Left colon (tissue), 1 donor: ENCODE results near the gene SEPHS1.

DNA sequence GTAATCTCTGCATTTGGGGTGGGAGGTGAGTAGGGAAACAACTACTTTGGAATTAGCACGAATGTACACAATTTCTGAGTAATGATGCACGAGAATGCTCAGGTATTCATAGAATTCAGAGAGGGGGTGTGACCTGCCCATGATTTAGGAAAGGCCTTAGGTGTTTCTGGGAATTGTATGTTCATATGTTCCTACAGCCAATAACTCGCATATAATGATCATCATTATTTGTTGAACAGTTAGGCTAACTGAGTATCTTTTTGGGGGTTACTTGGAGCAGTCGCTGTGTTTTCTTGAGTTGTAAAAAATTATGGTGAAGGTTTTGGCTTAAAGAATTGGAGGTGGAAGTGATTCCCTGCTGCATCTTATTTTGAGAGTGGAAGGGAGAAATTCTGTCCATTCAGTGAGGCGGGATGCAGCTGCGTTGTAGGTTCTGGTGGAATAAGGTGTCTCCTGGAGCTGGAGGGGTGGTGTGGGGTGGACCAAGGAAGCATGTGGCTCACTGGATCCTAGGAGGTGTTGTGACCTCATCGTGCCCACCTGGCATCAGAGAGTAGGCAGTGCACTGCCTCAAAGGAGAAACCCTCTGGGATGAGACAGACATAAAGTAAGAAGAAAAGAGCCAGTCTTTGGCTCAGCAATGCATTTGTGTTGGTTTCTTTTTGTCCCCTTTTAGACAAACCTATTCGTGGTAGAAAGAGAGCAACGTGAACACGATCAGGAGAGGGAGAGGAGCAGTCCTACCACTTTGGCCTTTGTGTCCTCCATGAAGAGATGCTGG lies 249.8 kb downstream of the CAMK1D start:
- PRO-cap, result no peak

DNA sequence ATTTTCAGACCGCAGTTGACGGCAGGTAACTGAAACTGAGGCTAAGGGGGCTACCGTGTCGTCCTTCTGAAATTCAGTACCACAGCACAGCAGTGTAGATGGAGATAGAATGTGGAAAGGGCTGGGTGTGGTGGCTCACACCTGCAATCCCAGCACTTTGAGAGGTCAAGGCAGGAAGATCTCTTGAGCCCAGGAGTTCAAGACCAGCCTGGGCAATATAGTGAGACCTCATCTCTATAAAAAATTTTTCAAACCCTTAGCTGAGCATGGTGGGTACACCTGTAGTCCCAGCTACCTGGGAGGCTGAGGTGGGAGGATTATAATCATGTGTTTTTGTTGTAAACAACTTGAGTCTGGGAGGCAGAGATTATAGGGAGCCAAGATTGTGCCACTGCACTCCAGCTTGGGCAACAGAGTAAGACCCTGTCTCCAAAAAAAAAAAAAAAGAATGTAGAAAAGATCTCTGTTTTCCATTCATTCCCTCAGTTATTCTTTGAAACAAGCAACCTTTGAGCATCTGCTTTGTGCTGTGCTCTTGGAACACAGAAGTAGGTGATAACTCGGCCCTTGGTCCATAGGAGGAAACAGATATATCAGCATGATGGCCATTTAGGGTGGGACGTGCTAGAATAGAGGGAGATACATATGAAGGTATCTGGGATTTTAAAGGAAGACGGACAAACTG lies 295.1 kb downstream of the CCDC3 start:
- PRO-cap, result no peak

DNA sequence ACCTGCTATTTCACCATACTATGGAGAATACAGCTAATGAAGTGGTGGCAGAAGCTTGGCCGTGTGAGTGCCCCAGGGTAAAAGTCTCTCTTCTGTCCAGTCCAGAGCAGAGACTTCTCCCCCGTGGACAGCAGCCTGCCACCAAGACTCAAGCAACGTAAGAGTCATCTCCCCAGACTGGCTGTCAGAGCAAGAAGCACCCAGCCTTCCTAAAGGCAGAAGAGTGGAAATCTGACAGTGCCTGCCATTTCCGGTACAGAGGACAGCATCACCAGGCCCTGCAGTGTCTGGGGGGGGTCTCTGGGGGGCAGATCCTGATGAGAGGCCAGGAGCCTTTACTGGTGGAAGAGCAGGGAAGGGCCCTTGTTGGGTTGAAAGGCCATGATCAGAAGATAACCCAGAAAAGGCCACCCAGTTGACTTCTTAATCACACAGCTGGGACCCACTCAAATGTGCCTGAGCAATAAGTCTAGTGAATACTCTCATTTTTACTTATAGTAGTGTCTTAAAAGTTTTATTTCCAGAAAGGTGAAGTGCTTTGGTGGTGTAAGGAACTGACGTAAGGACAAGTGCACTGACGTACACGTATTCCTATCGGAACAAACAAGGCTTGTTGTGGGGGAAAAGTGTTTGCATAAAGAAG lies 104.6 kb downstream of the CCDC3 start:
- PRO-cap, result no peak

GRCh38 chr10:13317339-13318069 lies 17.6 kb upstream of the PHYH start:
- PRO-cap, result no peak

DNA sequence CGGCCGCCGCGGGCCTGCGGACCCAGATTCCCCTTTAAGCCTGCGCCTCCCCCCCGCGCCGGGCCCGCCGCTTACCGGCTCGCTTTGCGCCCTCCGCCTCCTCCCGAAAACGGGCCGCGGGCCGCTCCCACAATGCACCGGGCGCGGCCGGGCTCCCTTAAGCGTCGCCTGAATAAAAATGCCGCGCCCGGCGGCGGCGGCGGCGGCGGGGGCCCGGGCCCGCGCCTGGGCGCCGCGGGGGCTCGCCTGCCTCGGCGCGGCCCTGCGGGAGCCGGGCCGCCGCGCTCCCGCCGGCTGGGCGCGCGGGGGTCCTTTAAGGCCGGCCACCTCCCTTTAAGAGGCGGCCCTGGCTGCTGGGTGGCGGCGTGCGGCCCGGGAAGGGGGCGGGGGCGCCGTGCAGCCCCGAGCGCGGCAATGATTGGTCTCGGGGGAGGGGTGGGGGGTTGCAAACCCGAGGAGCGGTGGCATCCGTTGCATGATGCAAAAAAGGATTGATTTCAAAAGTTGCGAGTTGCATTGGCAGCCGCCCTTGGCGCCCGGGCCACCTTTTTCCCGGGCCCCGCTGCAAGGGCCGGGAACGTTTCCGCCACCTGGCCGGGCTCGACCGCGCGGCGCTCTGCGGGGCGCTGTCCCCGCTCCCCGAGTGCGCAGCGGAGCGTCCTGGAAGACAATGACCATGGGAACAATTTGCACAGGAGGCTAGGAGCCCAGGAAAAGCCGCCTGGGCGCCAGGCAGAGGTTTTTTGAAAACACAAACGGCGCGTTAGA lies at the start of gene SEPHS1:
Gene SEPHS1 (minus strand): TSS at position 369 of the 768 bp plus-strand sequence.
- PRO-cap, result bidirectional peak, plus-strand start at position 432 of the sequence, minus-strand start at position 63 of the sequence

GRCh38 chr10:13390561-13391103 lies 42.5 kb upstream of the SEPHS1 start:
- PRO-cap, result no peak

GRCh38 chr10:13409690-13410367 lies 61.7 kb upstream of the SEPHS1 start:
- PRO-cap, result no peak

- PRO-cap, result no peak
These were observed 73.1 kb downstream of the PRPF18 start for GRCh38 chr10:13659840-13660324.

- PRO-cap, result no peak
These were observed 97.7 kb downstream of the PRPF18 start for GRCh38 chr10:13684293-13685019.

- PRO-cap, result no peak
These were observed 99.5 kb downstream of the PRPF18 start for GRCh38 chr10:13686227-13686729.

DNA sequence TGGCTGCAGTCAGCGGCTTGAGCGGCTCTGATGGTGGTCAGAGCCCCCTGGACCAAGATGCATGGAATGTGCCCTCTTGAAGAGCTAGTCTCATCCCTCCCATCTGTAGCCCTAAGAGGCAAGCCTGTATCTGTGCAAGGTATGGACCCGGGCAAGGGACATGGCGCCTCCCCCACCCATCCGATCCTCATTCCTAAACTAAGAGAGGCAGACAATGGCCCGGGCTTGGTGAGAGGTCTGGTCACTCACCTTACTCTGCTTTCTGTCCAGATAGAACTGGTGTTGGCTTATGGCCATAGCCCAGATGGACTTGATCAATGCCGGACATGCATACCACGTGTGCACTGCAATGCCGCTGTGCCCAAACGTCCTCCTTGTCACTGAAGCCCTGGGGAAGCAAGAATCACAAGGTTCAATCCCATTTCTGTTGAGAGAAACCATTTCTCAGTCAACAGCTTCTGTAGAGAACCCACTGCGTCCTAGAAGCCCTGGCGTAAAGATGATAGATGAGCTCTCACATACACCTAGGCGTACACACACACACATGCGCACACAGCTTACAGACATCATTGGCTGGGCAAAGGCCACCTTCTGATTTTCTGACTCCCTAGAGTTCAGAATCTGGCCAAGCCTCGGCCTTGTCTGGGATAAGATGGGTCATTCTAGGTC lies 114.5 kb downstream of the PRPF18 start:
- PRO-cap, result no peak

- PRO-cap, result bidirectional peak, plus-strand start at chr10:13885972, minus-strand start at chr10:13885916
These were observed 299.0 kb downstream of the PRPF18 start for GRCh38 chr10:13885661-13886224.

- PRO-cap, result no peak
These were observed 305.4 kb downstream of the PRPF18 start for GRCh38 chr10:13892228-13892576.

GRCh38 chr10:13960861-13961489 lies 369.7 kb downstream of the FRMD4A start:
- PRO-cap, result no peak

- PRO-cap, result no peak
These were observed 358.7 kb downstream of the FRMD4A start for GRCh38 chr10:13971957-13972561.

GRCh38 chr10:13975053-13975958 lies 355.4 kb downstream of the FRMD4A start:
- PRO-cap, result no peak

DNA sequence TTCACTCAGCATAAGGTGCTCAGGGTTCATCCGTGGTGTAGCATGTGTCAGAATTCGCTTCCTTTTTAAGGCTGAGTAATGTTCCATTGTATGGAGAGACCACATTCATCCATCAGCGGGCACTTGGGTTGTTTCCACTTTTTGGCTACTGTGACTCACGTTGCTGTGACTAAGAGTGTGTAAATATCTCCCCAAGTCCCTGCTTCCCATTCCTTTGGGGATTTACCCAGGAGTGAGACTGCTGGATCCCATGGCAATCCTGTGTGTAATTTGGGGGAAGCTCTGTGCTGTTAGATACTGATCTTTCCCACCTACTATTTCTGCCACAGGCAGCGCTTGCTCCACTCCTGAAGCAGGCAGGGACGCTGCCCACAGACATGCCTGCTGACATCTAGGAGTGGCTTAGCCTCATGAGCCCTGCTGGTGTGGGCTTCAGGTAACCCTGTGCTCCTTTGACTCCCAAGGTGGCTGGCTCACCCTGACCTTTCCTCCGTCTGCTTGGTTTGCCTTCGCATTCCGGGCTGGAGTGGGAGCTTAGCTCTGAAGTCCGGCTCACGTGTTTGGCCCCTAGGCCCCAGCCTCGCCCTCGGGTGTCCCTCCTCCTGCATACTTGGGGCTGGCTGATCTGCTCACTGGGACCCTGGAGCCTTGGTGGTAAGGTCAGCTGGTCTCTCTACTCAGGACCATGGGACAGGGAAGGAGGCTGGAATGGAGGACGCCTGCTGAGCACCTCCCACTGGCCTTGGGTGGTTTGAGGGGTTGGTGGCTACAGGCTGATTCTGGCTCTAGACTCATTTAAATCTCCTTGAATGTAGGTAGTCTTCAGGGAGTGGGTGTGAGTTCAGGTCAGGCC lies 345.8 kb downstream of the FRMD4A start:
- PRO-cap, result no peak

- PRO-cap, result no peak
These were observed 145.9 kb downstream of the FRMD4A start for GRCh38 chr10:14184579-14185414.

GRCh38 chr10:14574221-14575077 lies 200.2 kb downstream of the FAM107B start:
- PRO-cap, result no peak

GRCh38 chr10:14584538-14585235 lies 190.0 kb downstream of the FAM107B start:
- PRO-cap, result no peak